Calu3 (cell line): ENCODE measurements around a stretch of chr14.

DNA sequence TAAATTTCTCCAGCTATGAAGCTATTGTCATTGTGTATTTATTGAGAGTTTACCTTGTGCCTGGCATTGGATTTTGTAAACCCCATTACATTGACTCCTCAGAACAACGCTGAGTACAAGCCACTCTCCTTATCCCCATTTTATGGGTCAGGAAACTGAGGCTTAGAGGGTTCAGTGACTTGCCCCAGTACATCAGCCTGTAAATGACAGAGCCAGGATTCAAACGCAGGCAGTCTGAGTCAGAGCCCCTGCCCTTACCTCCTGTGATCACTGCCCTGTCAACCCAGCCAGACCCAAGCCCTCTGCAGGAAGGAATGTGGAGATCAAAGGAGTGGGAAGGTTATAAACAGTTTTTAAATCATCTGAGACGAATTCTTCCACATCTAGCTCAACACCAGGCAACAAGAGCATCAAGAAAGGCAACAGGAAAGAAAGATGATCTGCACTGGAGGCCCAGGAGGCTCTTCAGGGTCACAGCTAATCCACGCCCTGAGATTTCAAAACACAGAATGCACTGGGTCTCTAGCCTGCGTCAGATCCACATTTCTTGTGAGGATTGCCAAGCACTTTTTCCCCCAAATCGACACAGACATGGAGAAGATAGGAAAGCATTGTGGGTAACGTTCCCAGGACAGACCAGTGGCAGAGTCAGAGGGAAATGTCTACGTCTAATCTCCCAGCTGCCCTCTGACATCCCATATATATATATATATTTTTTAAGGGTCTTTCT lies 38.5 kb downstream of the SPTB start:
- PRO-cap = no peak

DNA sequence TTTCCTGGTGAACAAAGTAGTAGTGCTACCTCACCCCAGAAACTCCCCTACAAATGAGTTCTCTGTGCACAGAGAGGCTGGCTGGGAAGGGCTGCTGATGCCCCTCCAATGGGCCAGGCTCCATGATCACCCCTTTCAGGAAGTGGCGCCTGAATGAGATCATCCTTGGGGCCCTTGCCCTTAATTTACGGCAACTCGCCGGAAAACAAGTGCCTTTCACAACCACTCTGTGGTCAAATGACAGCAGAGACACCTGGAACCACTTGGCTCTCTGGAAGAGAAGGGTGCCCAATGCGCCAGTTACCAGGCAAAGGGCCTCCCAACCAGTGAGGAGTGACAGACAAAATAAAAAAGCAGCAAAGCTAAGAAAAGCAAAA lies 24.9 kb downstream of the SPTB start:
- PRO-cap = no peak

GRCh38 chr14:65100479-65101135 lies 1.7 kb downstream of the MAX start:
- PRO-cap = no peak

DNA sequence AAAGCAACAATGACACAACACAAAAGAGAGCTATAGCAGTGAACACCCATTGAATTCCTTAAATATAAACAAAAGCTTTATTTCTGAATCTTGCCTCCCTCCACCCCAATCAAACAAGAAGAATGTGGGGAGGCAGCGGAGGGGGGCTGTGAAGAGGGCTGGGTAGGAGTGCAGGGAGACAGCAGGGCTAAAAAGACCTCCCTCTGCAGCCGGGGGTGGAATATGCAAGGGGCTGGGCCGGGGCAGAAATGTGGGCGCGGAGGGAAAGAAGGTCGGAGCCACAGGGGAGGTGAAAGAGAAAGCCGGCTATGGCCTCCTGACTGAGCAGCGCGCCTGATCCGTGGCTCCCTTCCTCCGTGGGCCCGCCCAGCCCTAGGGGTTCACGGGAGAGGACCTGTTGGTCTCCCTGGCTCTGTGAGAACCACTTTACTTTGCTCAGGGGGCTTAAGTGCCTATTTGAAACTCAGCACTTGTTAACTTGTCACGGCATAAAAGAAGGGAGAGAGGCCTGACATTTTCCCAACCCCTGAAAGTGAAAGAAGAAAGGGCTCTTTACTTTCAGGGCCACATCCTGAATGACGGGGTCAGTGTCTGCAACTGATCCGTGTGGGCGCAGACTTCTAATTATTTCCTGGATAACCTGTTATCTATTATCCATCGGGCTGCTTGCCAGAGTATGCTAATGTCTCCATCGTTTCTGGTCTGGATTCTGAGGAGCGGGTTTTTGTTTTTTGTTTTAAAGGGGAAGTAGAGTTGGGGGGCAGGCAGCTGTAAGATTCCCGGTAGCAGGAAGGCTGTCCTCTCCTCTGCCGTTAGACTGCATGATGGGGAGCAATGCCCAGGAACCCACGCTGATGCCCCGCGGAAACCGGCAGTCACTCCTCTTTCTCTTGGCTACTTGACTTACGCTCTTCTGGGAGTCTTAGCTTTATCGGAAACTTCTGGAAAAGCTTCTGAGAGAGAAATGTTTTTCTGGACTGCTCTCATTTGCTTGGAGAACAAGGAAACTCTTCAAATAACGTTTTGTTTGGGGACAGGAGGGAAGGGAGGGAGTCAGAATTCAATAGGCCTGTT lies 127.5 kb upstream of the MAX start:
- PRO-cap = bidirectional peak, plus-strand start at position 299 of the sequence, minus-strand start at position 310 of the sequence; bidirectional peak, plus-strand start at position 739 of the sequence, minus-strand start at position 534 of the sequence; bidirectional peak, plus-strand start outside the sequence, minus-strand start at position 877 of the sequence

DNA sequence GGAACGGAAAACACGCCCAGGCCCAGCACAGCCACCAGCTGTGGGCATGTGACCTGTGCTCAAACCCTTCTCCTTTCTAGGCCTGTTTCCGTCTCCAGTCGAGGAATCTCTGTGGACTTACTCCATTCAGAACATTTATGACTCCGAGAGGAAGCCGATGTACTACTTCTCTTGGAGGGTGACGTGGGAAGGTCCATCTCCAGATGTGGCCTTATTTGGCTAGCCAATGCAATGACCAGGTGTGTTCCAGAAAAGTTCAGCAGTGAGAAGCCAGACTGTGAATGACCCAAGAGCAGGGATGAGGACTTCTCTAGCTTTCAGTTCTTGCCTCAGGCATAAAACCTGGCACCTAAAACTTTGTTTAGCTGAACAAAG lies 134.1 kb upstream of the MAX start:
- PRO-cap = no peak

- PRO-cap = no peak
These were observed 125.1 kb upstream of the FUT8 start for GRCh38 chr14:65287018-65288198.

DNA sequence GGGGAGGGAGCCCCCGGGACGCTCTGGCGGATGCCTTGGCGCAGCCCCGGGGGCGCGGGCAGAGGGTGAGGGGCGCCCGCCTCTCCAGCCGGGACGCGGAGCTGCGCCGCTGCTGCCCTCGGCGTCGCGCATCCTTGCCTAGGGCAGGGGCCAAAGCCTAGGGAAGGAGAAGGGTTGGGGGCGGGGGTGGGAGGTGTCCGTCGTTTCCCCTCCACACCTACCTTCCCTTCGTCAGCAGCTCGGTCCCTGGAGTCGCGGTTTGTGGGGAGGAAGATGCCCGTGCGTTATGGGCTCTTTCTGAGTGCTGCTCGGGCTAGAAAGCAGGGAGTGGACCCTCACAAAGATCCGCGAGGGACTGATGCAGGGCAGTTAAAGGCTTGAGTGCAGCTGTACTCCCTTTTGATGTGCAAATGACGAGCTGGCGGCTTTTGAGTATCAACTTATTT lies 862 bp downstream of the FUT8 start:
- PRO-cap = bidirectional peak, plus-strand start at position 250 of the sequence, minus-strand start at position 136 of the sequence

DNA sequence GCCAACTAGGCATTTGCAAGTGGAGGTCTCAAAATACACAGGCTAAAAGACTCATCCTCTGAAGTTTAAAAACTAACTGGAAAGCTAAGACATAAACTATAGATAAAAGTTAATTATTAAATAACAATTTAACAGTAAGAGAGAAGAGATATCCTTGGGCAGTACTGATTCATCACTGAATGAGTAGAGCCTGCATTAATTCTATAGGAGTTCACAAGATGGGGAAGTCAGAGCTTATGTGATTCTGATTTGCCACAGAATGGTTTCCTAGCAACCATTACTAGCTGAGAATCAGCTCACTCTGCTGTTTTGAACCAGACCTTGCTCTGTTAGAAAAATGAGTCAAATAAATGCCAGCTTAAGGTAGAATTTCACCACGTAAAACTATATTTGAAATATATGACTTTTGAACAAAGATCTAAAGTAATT lies 433.9 kb downstream of the FUT8 start:
- PRO-cap = no peak

GRCh38 chr14:65927880-65928467 lies 515.4 kb downstream of the FUT8 start:
- PRO-cap = no peak

DNA sequence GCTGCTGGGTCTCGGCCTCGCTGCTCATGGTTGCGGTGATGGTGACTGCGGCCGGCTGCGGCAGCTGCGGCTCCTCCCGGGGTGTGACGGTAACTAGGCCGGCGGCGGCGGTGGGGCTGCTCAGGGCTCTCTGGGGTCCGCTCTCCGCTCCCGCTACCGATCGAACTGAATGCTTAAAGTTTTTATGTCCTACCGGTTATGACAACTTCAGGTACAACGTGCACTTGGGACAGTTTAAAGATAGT lies 472.5 kb upstream of the CCDC196 start:
- PRO-cap = unidirectional peak, minus-strand start at position 168 of the sequence

DNA sequence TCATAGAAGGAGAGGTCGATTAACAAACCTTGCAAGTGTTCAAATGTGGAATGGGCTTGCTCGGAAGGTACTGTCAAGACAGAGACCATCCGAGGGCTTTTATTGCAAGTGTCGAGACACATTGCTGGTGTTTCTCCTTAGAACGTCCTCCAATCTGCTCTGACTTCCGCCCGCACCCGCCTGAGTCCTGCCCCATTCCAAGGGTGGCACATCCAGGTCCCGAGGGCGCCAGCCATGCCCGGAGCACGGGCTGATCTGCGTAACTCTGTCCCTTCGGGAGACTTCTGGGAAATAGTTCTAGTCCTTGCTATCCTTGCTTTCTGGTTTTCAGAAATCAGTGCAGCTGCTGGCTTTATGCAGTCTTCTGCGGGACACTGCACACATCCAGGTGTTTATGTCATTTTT lies 734 bp upstream of the PALS1 start:
- PRO-cap = bidirectional peak, plus-strand start at position 215 of the sequence, minus-strand start at position 156 of the sequence

DNA sequence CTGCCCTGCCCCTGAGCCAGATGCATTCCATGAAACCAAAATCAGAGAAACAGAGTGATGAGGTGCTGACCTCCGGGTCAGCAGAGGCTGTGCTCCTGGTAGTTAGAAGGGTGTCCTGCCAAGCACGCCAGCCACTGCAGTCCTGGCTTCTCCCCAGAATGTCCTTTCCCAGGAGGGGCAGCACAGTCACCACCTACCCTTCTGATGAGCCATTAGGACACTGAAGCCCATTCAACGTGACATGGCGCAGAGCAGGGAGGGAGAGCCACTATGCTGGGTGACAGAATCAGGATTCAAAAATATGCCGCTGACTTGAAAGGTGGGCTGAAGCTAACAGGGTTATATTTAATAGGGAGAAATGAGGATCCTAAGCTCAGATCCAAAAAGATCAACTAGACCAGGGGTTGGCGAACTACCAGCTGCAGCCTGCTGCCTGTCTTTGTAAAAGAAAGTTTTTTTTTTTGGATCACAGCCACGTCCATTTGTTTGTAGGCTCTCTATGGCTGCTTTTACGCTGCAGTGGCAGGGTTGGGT lies 34.5 kb upstream of the PLEK2 start:
- PRO-cap = no peak

- PRO-cap = no peak
These were observed 1.0 kb downstream of the ARG2 start for GRCh38 chr14:67620787-67621071.

- PRO-cap = bidirectional peak, plus-strand start at chr14:67729512, minus-strand start at chr14:67729438
These were observed 27.4 kb downstream of the RDH12 start for GRCh38 chr14:67728727-67729820.

- PRO-cap = no peak
These were observed 68.7 kb downstream of the RAD51B start for GRCh38 chr14:67888292-67888683.

DNA sequence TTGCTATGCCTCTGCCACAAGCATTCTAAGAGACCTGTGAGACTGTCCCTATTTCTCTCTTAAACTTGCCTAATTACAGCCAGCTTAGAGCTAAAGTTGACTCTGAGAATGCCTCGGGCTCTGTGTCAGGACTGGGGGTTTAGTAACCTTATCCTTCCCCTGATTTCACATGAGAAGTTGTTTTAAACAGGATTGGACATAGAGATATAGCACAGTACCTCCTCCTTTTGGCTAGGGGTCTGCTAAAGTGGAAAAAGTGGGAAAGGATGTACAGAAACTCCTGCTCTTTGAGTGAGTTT lies 121.9 kb downstream of the RAD51B start:
- PRO-cap = no peak

GRCh38 chr14:68084939-68085601 lies 265.5 kb downstream of the RAD51B start:
- PRO-cap = no peak

GRCh38 chr14:68230901-68231323 lies 411.3 kb downstream of the RAD51B start:
- PRO-cap = unidirectional peak, plus-strand start at chr14:68231223

DNA sequence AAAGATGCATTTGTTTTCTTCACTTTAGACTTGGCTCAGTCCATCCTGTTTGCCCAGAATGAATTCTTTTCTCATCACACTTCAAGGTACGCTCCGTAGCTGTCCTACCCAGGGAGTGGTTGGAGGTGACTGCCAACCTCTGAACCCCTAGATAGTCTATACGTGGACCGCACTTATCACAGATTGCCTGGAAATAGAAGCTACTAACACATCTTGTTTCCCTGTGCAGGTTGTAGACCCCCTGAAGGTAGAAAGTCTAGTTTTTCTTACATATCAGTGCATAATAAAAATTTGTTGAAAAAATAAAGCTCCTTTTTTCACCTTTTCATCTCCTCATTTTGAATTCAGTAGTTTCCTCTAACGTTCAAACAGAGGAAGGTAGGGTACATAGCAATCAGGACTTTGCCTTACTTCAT lies 422.6 kb downstream of the RAD51B start:
- PRO-cap = no peak

- PRO-cap = no peak
These were observed 426.9 kb downstream of the RAD51B start for GRCh38 chr14:68246306-68247020.